ENCODE measurements around the genes PRKCB and IL21R.

GRCh38 chr16:23564944-23565730, 7.6 kb downstream of the UBFD1 start:
- PRO-cap, result no peak
- RAMPAGE, long total RNA, 2 experiments, result no peak in any of the 2 experiments

GRCh38 chr16:23688488-23689075, 9.9 kb downstream of the PLK1 start:
- PRO-cap, result no peak
- RAMPAGE, long total RNA, 2 experiments, result no peak in any of the 2 experiments

- PRO-cap, result no peak
- RAMPAGE, long total RNA, 2 experiments, result no peak in any of the 2 experiments
Observed at GRCh38 chr16:23835297-23836402, at the start of gene PRKCB. Gene PRKCB, plus strand, starts transcription at chr16:23835983.

DNA sequence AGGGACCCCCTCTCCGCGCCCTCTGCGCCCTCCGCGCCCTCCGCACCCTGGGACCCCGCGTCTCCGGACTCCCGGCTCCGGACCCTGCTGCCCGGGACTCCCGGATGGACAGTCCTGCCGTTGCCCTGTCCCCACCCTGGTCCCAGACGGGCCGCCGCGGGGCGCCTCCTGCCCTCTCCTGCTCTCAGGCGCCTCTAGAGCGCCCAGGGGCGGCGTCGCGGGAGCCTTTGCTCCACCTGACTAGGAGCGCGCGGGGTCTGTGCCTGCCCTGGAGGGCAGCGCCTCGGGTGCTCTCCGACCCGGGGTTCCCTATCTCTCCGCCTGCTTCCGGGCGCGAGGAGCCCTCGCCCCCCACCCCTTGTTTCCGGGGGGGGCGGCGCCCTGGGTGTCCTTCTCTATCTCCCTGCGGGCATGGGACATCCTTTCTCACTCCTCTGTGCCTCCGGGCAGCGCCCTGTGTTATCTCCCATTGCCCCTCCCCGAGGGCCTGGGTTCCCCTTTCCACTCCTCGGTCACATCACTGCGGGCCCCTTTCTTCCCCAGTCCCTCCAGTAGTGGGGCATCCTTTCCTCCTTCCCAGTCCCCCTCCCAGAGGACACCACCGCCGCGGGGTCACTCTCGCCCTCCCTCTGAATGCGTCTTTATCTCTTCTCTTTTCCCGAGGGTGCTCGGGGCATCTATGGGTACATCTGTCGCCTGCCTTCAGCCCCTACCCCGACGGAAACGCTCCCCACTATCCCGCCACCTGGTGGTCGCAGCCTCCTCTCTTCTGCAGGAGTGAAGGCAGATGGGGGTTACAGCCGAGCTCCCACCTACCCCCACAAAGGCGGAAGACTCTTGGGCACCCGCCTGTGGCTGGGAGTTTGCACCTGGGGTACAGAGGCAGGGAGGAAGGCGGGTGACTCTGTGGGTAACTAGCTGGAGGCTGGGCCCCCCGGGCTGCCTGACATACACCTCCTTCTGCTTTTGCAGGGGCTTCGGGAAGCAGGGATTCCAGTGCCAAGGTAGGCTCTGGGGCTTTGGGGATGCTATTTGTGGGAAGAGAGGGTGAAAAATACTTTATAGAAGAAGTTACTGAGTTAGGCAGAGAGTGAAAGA, 969 bp downstream of the PRKCB start:
- PRO-cap, result unidirectional peak, minus-strand start at position 311 of the sequence
- RAMPAGE, long total RNA, 2 experiments, result no peak in any of the 2 experiments

- PRO-cap, result no peak
- RAMPAGE, long total RNA, 2 experiments, result no peak in any of the 2 experiments
Observed at GRCh38 chr16:24540564-24541612, 1.5 kb downstream of the RBBP6 start.

- PRO-cap, result no peak
- RAMPAGE, long total RNA, 2 experiments, result no peak in any of the 2 experiments
Observed at GRCh38 chr16:24670441-24671695, 58.6 kb upstream of the TNRC6A start.

DNA sequence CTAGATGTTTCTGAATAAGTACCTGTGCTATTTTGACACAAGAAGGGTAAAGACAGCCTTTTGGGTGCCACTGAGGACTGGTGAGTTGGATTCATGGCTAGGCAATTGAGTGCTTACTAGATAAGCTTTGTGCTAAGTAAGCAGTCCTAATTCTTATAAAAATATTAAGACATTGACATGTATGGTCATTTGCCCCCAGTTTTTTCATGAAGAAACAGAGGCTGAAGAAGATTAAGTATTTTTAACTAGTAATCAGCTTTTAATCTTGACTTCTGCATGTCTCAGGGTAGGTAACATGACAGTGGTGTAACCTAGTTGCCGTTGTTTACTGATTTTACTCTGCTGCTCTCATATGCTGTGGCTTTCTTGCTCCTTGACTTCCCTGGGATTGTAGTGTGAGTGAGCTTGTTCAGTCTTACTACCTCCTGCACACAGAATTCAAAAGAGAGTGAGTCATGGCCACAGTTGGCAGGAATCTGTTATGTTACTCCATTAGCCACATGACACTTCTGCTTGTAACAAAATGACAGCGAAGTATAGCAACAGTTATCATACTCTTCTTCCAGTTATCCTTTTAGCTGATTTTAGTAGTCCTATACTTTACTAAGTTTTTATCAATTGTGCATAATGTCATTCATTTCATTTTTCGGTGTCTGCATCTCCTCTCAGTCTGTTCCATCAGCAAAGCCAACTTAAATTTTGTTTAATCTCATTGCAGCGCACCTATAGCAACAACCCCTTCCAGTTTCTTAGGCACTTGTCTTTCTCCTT, 18.7 kb downstream of the TNRC6A start:
- PRO-cap, result no peak
- RAMPAGE, long total RNA, 2 experiments, result no peak in any of the 2 experiments

- PRO-cap, result no peak
- RAMPAGE, long total RNA, 2 experiments, result no peak in any of the 2 experiments
Observed at GRCh38 chr16:24782478-24782719, 52.9 kb downstream of the TNRC6A start.

DNA sequence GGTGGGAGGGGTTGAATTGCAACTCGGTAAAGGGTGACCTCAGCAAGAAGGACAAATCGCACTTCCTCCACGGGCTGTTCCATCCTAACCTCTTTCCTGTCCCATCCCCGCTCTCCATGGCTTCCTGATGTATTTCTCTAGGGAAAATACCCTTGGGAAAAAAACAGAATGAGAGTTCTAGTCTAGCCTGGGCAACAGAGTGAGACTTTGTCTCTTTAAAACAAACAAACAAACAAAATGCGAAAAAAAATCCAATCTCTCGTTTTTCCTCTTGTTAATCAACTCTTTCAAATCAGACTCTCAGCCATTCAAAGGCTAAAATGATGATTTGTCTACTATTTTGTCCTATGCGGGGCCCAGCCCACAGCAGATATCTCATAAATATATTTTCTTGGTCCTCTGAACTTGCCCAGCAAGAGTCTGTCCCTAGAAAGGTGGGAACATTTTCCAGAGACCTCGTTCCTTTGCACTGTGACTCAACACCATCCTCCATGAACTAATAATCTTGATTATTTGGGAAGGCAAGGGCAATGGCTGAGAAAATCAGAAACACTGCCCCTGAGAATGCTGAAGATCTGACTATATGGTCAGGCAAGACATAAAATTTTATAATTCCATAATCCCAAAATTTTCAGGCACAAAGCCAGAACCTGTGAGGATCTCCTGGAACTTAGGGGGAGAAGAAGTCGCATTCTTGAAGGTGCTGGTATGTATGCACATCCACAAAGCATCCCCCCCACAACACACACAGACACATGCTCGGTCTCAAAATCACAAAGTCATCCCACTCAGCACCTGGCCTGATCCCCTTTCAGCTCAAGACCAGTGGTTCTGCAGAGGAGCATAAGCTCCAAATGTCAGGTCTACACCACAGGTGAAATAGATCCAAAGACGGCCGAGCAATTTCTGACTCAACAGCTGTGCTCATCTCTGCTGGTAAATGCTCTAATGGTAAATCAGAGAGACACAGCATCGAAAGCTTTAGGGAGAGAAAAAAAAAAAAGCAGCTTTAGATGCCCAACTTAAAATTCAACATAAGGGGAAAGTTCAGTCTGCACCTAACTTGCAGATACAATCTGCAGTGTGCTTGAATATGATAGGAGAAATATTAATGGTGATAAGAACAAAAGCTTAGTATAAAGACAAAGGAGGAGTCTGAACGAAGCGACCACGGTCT, 56.8 kb downstream of the ARHGAP17 start:
- PRO-cap, result no peak
- RAMPAGE, long total RNA, 2 experiments, result no peak in any of the 2 experiments

- PRO-cap, result no peak
- RAMPAGE, long total RNA, 2 experiments, result no peak in any of the 2 experiments
Observed at GRCh38 chr16:24994203-24994702, 20.9 kb downstream of the ARHGAP17 start.

- PRO-cap, result no peak
- RAMPAGE, long total RNA, 2 experiments, result no peak in any of the 2 experiments
Observed at GRCh38 chr16:24999205-24999780, 15.9 kb downstream of the ARHGAP17 start.

DNA sequence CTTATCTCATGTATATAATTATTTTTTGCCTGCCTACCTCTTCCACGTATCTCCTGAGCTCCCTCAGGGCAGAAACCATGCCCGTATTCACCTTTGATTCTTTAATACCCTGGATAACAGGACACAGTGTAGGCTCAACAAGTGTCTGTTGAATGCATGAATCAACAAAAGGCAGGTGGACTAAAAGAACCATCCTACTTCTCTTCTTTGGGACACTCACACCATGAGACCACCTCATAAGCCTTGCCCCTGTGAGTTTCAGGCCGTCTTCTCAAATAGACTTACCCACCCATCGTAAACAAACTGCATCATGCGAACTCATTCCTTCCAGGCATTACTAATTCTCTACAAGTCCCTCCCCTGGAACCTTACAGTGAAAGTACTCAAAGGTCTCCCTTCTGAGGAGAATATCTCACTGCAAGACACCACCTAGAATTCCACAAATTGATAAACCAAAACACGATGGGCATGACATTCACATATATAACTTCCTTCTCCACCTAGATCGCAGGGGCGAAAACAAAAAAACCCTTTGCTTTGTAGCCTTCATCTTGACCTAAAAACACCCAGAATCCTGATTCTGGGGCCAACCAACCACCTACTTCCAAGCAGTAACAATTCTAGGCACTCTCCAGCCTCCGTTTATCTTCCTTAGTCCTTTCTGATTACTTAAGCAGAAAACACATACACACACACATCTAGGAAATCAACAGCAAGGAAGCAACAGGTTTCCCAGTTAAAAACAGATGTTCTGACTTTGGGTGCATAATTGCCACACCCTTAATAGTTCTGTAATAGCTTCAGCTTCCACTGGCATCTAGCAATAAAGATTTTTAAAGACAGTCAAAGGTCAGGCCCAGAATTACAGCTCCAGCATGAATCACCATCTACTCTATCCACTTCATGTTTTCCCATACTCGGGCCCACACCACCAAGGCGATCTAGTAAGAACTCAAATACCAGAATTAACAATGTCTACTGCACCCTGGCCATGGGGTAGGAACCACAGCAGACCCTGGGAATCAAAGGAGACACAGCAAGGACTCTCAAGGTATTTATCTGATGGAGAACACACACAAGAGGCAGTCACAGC, 2.8 kb downstream of the ARHGAP17 start:
- PRO-cap, result no peak
- RAMPAGE, long total RNA, 2 experiments, result no peak in any of the 2 experiments

GRCh38 chr16:27109565-27110781, 43.2 kb downstream of the C16orf82 start:
- PRO-cap, result no peak
- RAMPAGE, long total RNA, 2 experiments, result no peak in any of the 2 experiments

- PRO-cap, result no peak
- RAMPAGE, long total RNA, 2 experiments, result no peak in any of the 2 experiments
Observed at GRCh38 chr16:27196027-27196350, 7.3 kb upstream of the KDM8 start.

DNA sequence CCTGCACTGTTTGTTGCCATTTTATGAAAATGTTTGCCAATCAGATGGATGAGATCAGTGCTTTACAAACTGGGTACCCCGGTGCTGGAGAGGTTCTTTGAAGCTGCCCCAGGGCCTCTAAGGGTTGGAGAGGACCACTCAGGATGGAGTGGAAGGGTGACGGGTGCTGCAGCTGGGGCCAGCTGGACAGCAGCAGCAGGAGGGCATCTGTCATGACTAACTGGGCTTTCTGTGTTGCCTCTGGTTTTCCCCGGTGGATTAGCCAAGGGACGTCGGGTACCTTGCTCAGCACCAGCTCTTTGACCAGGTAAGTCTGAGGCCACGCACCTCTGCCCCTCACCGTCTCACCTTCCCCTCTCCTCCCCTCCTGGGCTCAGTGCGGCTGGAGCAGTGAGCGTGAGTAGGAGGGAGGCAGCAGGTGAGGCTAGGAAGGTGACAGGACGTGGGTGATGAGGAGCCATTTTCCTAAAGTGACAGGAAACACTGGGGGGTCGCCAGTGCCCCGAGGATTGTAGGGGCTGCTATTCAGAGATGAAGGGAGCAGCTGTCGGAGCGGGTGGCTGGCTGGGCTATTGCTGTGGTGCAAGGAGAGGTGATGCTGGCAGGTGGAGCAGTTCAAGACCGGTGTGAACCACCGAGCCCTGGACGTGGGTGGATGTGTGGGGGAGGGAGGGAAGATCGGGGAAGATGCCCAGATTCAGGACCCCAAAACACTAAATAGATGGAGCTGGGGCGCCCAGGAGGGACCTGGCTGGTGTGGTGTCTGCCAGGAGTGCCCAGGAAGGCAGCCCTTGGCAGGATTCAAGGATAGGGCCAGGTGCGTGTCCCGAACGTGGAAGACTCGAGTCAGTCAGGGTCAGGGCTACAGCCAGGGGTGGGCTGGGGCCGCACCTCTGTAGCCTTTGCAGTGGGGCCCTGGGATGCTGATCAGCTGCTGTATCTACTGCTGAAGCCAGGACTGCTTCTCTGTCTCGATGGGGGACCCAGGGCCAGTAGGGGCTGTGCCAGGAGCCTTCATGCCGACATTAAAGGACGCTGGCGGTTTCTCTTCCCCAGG, 12.7 kb downstream of the KDM8 start:
- PRO-cap, result no peak
- RAMPAGE, long total RNA, 2 experiments, result no peak in any of the 2 experiments

DNA sequence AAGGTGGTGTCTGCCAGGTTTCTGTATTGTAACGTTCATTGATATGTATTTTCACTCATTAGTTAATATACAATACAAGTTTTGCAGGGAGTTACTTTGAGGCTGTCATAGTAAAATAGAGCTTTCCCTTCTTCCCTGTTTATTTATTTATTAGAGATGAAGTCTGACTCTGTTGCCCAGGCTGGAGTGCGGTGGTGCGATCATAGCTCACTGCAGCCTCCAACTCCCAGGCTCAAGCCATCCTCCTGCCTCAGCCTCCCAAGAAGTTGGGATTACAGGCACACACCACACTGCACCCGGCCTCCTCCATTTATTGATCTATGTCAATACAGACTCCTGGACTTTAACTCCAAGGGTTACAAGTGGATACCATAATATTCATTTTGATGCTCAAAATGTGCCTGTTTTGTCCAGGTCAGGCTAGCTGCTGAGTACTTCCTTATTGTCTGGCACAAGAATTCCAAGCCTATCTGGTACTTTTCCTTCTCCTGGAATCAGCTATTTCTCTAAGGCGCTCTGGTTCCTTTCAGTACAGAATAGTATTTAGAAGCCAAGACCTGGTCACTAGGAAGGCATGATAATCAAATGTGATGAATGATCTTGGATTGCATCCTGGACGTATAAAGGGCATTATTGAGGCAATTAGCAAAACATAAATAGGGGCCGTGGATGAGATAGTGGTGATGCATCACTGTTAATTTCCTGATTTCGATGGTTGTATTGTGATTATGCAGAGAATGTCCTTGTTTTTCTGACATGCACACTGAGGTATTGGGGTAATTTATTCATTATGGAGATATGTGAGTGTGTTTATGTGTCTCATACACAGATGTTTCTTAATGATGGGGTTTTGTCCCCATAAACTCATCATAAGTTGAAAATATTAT, 21.7 kb downstream of the IL4R start:
- PRO-cap, result no peak
- RAMPAGE, long total RNA, 2 experiments, result no peak in any of the 2 experiments

- PRO-cap, result no peak
- RAMPAGE, long total RNA, 2 experiments, result no peak in any of the 2 experiments
Observed at GRCh38 chr16:27352273-27352635, 38.5 kb downstream of the IL4R start.

- PRO-cap, result no peak
- RAMPAGE, long total RNA, 2 experiments, result no peak in any of the 2 experiments
Observed at GRCh38 chr16:27401864-27402759, at the start of gene IL21R. Gene IL21R, plus strand, starts transcription at chr16:27402174.

DNA sequence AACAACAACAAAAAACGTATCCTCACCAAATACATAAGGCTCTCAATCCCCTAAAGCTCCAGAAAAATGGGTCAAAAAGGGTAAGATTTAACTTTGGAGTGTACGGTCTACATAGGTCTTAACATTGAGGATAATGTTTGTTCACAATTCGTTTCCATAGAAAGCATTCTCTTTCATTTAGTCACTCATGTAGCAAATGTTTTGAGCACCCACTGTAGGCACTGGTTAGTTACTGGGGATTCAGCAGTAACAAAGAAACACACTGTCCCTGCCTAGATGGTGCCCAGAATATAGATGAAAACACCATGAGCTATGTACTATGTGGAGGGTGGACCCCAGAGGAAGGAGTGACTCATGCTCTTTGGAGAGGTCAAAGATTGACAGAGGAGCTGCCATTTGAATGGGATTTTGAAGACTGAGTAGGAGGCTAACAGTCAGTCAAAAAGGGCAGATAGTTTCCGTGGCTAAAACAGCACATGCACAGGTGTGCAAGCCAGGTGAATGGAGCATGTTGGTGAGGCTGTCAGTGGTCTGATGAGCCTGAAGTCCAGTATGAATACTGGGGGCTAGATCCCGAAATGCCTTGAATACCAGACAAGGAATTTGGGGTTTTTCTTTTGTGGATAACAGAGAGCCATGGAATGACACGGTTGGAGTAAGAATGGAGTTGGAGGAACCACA, 6.0 kb downstream of the IL21R start:
- PRO-cap, result no peak
- RAMPAGE, long total RNA, 2 experiments, result no peak in any of the 2 experiments

- PRO-cap, result no peak
- RAMPAGE, long total RNA, 2 experiments, result no peak in any of the 2 experiments
Observed at GRCh38 chr16:27748821-27749395, 199.0 kb downstream of the KATNIP start.